Mesenchymal stem cell of Wharton's jelly (primary cell): ENCODE measurements around a stretch of chr20.

- CAGE, long polyA plus RNA, result no peak
Measured at GRCh38 chr20:64211941-64212407, 43.6 kb upstream of the PCMTD2 start.

DNA sequence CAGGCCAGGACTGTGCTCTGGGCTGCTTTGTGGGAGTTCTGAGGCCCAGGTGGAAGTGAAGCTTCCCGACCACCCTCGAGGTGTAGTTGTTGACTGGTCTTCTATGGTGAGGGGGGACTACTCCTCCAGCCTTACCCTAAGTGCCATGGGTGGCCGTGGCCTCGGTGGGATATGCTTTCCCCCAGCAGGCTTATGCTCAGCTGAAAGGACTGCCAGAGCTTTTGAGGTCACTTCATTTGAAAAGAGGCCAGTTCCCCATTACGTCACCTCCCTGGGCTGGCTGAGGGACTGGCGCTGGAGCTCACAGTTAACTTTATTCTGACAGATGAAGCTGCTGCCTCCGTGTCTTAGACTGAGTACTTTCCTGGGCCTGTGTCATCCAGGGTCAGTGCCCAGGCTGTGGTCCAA, 42.9 kb upstream of the PCMTD2 start:
- CAGE, long polyA plus RNA, result no peak

GRCh38 chr20:64232878-64233125, 22.7 kb upstream of the PCMTD2 start:
- CAGE, long polyA plus RNA, result no peak

DNA sequence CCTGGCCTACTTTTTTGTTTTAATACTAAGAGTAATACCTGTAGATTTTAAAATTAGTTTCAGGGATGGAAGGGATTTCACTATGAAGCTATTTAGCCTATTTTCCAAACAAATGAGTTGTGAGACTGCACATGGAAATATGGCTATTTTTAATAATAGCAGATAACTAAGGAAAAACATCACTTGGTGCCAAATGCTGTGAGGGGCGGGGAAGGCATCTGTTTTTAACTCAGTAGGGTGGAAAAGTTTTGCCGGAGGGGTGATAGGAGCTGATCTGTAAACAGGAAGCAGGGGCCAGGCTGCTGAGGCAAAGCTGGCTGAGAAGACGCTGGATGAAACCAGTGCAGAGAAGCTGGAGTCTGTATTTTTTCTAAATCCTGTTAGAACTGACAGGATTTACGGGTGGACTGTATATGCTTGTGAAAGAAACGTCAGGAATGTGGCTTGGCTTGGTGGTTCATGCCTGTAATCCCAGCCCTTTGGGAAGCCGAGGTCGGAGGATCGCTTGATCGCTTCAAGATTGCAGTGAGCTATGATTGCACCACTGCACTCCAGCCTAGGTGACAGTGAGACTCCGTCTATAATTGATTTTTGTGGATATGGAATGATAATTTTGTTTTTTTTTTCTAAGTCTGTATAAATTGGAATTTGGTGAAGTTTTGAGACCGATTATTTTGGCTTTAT, 5.6 kb downstream of the PCMTD2 start:
- CAGE, long polyA plus RNA, result no peak